Skeletal muscle satellite cell (primary cell): ENCODE data around the genes VSIG1, COL4A6, NXT2 and ACSL4.

DNA sequence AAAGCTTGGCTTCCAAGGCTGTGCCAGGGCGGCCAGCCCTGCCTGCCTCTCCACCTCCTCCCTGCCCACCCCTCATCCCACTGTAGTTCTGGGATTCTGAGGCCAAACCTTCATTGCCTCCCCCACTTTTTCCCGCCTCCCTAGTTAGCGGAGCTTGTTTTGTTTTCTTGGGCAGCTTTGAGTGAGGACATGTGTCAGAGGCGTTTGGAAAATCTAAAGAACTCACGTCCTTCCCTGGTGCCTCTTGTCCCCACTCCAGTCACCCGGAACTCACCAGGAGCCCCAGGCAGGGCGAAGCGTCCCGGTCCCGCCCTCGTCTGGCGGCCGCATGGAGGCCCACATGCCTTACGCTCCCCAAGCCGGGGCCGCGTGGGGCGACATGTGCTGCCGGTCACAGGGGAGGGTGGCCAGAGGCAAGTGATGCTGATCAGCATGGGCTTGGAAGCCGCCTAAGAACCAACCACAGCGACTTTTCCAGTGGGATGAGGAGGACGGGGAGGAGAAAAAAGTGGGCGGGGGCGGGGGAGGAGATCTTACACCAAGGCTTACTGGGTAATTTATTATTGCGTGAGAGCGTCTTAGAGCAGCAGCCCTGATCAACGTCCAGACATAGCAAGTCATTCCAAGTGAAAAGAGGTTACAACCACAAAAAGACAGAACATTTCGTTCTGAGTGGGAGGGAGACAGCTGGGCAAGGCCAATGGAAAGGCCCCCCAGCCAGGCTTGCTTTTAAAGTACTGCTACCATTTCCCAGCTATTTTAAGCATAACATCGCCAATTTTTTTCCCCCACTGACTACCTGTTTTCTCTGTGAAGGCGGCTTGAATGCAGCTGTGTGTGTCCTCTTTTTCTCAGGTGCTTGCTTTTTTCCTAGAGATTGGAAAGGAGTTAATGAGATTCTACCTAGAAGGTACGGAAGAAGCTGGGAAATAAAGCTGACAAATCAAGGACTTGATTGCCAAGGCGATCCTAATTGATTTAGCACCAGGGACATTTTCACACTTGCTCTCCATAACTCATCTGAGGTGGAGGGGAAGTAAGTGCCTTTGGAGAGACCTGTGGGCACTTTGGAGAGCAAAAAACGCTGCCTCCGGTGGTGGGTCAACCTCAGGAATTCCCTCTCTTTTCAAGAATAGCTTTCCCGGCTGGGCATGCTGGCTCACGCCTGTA is 48.6 kb downstream of the PRPS1 start:
- CAGE, long polyA plus RNA, result no peak

DNA sequence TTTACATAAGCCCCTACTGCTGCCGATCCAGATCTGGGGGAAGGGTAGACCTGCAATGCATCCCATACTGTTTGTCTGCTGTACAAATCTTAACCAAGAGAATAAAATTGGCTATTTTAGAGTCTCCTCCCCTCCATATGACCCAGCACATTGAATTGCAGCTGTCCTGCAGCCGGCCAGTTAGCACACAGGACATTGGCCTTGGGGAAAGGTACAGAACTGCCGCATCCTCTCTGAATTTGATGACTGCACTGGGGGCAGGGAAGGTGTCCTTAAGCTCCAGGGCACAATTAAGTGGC is 60.5 kb downstream of the TSC22D3 start:
- CAGE, long polyA plus RNA, result no peak

GRCh38 chrX:107728315-107729116 is 47.1 kb downstream of the TSC22D3 start:
- CAGE, long polyA plus RNA, result no peak

- CAGE, long polyA plus RNA, result no peak
These were observed 1.6 kb downstream of the TSC22D3 start for GRCh38 chrX:107773888-107774560.

- CAGE, long polyA plus RNA, result no peak
These were observed 54.6 kb downstream of the TEX13B start for GRCh38 chrX:107927359-107928084.

- CAGE, long polyA plus RNA, result no peak
These were observed at the start of gene VSIG1 for GRCh38 chrX:108044692-108045410. Gene VSIG1 (plus strand): TSS chrX:108045065.

GRCh38 chrX:108090434-108090764 is 943 bp downstream of the PSMD10 start:
- CAGE, long polyA plus RNA, result no peak

DNA sequence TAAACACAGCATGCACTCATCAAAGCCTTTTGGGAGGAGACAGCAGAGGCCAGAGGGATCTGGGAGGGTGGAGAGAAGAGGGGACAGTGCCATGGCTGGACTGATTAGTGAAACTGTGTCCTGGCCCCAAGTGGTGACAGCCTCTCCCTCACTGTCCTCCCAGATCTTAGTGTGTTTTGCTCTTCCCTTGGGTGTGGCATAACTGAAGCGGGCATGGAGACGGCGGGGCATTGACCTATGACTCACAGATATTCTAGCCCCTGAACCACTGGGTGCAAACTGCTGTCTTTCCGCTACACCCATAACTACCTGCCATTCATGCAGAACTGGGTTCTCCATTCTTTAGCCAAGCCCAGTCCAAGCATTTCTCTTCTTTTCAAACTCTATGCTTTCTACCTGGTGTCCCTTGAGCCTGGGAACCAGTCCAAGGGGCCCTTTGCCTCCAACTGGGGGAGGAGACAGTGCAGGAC is 67.4 kb downstream of the ATG4A start:
- CAGE, long polyA plus RNA, result no peak

DNA sequence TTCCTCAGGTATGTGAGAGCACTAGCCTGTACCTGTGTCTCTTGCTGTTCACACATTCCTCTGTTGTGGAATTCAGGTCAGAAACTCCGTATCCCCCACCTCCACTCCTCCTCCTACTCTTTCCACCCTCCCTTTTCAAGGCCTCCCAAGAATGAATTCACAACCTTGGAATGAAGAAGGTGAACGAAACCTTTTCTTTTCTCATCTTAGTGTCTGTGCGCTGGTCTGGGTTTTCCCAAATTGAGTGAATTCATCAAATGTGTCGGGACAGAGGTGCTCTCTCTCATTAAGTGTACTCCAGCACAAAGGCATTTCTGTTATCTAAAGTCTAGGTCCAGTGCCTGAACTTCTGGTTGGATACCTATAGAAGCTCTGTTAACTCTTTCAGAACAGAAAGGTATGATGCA is 42.0 kb downstream of the COL4A6 start:
- CAGE, long polyA plus RNA, result no peak

DNA sequence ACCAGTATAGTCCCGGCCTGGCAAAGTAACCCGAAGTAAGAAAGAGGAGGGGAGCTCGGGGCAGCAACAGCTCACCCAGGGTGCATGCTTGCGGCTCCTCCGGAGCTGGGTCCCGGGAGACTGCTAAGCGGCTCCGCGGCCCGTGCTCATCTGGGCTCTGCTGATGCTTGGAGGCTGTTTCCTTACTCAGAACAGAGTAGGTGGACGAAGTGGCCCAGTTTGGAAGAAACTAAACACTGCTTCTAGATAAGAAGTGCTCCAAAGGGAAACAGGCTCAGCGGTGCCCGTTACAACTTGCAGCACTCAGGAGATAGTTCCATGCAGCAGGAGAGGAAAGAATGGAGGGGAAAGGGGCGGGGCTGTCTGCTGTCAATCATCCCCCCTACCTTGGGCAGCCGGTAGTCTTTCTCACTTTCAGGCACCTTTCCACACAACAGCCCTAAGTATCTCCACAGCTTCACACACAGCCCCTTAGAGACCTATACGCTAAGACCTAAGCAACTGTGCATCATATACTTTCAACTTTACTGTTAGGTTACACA is at the start of gene COL4A6:
COL4A6 (minus strand) TSS at position 312 of the 542 bp plus-strand sequence.
- CAGE, long polyA plus RNA, result no peak

DNA sequence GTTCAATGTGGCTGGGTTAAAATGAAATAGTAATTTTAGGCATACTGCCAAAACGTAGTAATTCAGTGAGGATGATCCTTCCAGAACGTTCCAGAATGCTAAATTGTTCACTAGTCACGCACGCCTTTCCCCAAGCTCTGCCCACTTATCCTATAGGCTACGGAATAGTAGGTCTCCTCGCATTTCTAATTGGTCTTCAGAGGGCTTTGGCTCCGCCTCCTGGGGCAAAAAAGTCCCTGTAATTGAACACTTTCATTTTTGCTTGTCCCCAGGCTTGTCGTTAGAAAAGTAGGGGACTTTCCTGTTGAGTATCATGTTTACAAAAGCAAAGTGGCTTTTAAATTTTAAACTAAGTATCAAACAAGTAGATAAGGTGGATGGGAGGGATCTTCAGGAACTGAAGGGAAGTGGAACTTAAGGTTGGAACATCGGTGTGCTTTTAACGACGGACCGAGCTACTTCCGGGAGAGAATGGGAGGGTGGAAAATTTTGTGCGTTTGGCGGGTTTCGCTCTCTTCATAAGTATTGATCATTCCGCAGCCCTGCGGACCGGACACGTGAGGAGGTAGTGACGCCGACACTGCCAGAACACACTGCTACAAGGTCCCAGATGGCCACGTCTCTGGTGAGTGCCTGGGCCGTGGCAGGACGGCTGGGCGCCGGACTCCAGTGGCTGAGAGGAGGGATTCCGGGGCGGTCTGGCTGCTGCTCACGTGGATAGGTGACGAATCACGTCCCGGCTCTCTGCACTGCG is at the start of gene NXT2:
NXT2 (plus strand) TSS at position 448 of the 754 bp plus-strand sequence.
- CAGE, long polyA plus RNA, result no peak

- CAGE, long polyA plus RNA, result no peak
These were observed at the start of gene ACSL4 for GRCh38 chrX:109733066-109733650. Gene ACSL4 (minus strand): TSS chrX:109733257.

- CAGE, long polyA plus RNA, result no peak
These were observed 75.3 kb upstream of the TMEM164 start for GRCh38 chrX:109927491-109928138.

GRCh38 chrX:109997730-109998427 is 5.0 kb upstream of the TMEM164 start:
- CAGE, long polyA plus RNA, result no peak

DNA sequence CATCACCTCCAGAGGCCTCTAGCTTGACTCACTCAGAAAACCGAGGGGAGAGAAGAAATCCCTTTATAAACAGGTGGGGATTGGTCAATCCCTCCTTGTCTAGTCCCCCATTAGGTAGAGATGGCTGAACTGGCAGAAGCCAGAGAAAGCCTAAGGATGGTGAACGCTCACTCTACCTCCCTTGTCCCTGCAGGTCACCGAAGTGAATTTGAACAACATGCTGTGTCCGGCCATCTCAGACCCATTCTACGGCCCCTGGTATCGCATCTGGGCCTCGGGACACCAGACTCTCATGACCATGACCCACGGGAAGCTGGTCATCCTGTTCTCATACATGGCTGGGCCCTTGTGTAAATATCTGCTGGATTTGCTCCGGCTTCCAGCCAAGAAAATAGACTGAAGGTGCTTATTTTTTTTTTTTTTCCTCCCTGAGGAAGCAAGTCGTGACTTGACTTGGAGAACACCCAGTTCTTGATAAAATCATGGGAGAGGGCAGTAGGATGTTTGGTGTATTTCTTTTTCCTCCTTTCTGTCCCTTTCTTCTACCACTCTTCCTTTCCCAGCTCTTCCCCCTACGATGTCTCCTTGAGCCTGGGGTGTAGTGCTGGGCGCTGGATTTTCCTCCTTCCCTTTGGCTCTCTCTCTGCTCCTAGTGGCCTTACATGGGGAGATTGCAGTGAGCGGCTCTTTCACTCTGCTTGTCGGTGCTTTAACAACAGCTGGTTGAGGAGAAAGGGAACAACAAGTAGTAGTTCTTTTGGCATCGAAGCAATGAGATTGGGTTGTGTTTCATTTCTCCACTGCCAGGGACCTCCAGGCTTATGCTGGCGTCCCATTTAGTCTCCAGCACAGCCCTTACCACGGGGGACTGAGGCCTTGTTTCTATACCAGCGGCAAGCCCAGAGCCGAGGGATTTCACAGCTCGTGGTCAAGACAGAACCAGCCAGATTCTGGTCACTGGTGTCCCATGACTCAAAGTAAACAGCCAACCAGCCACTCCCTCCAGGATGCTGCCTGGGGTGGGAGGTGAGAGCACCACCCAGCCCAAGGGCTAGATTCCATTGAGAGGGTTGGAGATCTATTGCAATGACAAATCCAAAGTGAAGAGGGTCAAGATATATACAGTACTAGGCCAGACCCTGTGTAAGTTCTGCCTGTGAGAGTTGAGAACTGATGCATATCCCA is 144.4 kb downstream of the AMMECR1 start:
- CAGE, long polyA plus RNA, result no peak

GRCh38 chrX:114999155-114999573 is 18.3 kb downstream of the IL13RA2 start:
- CAGE, long polyA plus RNA, result no peak

DNA sequence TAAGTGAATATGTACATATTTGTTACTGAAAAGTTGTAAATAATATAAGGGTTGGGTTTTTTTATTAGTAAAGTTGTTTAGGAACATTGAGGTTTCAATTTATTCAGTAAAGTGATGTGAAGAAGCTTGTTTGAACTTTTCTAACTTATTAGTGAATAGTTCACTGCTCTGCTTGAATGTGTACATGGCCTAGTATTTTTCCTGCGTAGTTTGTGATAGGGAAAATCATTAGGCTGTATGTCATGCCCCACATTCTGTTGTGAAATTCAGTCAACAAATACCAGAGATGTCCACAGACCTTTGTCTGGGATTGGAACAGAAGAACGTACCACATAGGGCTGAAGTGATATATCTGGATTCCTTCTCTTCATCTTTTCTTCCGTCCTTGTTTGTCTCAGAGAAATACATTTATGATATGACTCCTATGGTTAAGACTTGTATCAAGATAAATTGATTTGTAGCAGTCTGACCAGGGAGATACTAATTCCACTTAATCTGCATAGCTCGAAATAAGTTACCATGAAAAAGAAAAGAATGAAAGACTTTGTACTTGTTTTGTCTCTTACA is 88.8 kb upstream of the PLS3 start:
- CAGE, long polyA plus RNA, result no peak

DNA sequence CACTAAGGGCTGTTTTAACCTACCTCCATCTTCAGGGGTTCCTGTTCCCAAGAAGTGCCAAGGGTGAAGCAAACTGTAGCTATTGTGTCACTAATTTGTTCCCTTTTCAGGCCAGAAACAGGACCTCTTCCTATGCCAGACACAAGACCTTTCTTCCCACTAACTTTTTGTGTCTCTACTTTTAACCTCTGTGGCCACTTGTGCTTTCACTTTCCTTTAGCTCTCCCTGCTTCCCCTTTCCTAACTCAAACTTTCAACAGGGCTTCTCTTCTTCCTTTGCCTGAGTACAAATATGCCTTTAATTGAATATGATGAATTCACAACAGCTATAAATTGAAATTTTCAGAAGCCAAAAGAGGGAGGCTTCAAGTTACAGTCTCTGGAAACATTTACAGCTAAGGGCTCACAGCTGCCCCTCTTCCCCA is 61.8 kb upstream of the PLS3 start:
- CAGE, long polyA plus RNA, result no peak

DNA sequence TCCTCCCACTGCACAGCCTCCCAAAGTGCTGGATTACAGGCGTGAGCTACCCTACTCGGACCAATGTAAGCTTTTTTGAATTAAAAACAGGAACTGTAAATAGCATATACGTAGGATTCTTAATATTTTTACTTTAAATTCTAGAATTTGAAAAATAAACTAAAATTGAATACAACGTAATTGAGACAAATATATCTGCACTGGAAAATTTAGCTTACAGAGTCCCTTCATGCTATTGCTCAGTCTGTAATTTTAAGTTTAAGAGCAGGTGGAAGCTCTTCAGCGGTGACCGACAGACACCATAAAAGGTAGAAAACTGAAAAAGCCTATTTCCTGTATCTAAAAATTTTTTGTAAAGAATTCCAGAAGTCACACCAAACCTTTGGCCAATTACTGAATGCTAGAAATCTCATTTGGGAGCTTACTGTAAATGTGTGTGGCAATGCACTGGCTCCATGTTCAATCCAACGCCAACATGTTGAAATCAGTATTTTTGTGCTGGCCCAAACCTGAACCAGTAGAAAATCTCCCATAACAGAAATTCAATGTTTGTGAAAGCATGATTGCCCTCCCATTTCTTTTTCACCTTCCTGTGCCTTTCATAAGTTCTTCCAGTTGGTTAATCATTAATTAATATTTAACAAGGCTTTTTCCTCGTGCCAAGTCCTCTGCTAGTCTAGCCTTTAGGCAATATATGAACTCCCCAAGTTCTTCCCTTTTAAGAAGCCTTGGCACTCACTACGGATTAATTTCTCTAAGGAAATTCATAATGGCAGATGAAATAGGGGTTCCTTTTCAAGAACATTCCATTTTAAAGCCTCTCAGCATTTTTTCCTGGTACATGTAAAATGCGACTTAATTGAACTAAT is 1.5 kb upstream of the PLS3 start:
- CAGE, long polyA plus RNA, result no peak

DNA sequence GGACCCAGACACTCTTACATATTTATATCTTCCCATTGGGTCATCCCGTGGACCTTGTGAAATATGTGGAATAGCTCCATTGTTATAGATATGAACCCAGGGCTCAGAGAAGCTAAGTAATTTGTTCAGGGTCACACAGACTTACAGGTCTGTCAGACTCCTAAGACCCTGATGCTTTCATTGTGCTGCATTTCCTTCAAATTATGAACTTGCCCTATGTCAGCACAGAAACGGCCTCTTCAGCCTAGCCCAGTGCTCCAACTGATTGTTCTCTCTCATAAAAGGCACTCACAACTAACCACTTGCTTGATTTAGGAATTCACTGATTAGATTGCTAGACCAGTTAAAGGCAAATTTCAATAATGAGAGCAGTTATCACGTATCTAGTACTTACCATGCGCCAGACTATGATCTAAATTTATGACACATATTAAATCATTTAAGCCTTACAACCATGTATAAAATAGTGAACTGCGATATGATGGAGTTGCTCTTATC is 31.4 kb downstream of the PLS3 start:
- CAGE, long polyA plus RNA, result no peak